AG04450 (cell line): Measurements from ENCODE around the gene CEND1.

- CAGE, long polyA plus RNA, result no peak
- RRBS, result no CpG with 5 or more reads among the region's 10 CpGs
Observed at GRCh38 chr11:737889-738408, 9.3 kb upstream of the TALDO1 start.

- CAGE, long polyA plus RNA, result no peak
- RRBS, result 4% methylated on average over 7 of the region's 29 CpGs
Observed at GRCh38 chr11:747945-748808, 913 bp downstream of the TALDO1 start.

- CAGE, long polyA plus RNA, result start-site peak on the minus strand at chr11:790065-790115, 210 and 198 reads in 2 replicates
- RRBS, result 10% methylated on average over 14 of the region's 49 CpGs
Observed at GRCh38 chr11:790005-790987, at the start of gene CEND1. CEND1 (minus strand) TSS chr11:790090.

DNA sequence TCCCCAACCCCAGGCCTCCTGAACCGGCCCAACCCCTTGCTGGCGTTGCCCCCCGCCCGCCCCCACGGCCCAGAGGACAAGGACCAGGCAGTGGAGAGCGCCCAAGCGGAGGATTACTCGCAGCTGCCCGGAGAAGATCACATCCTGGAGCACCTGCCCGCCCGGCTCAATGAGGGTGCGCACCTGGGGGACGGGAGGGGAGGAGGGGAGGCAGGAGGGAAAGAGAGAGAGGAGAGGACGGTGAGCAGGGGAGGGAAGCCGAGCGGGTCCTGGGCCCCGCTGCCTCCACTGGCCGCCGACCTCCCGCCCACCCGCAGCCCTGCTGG is 4.1 kb upstream of the CRACR2B start:
- CAGE, long polyA plus RNA, result no peak
- RRBS, result 84% methylated on average over 8 of the region's 21 CpGs

GRCh38 chr11:850506-851084 is 7.9 kb downstream of the TSPAN4 start:
- CAGE, long polyA plus RNA, result no peak
- RRBS, result 49% methylated on average over 10 of the region's 46 CpGs

GRCh38 chr11:919037-919707 is 6.5 kb upstream of the AP2A2 start:
- CAGE, long polyA plus RNA, result no peak
- RRBS, result no CpG with 5 or more reads among the region's 16 CpGs

DNA sequence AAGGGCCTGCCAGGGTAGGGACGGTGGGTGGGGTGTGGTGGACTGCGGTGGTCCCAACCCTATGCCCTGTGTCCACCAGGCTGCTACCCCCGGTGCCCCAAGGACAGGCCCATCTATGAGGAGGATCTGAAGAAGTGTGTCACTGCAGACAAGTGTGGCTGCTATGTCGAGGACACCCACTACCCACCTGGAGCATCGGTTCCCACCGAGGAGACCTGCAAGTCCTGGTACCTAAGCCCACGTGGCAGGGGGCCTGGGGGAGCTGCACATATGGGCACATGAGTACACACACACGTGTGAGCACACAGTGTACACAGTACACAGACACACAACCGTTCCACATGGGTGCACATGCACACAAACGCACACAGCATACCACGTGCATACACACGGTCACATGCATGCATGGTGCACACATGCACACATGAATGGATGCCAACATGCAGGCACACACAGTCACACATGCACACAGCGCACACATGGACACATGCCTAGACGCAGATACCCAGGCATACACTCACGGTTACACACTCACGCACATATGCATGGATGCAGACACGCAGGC is 54.2 kb upstream of the MUC6 start:
- CAGE, long polyA plus RNA, result no peak
- RRBS, result 100% methylated on average over 1 of the region's 17 CpGs

DNA sequence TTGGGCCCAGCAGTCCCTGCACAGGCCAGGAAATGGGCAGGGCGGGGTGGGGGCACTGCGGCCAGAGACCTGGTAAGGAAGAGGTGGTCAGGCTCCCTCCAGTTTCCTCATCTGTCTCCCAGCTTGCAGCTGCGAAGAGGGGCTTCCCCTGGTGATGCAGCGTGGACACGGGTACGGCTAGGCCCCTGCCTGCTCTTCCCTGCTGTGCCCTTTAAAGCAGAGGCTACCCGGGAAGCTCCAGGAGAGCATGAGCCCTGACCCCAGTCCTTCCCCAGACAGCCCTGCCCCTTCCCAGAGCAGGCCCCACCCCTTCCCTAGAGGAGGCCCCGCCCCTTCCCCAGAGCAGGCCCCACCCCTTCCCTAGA is 44.9 kb upstream of the MUC5AC start:
- CAGE, long polyA plus RNA, result no peak
- RRBS, result no CpG with 5 or more reads among the region's 8 CpGs

DNA sequence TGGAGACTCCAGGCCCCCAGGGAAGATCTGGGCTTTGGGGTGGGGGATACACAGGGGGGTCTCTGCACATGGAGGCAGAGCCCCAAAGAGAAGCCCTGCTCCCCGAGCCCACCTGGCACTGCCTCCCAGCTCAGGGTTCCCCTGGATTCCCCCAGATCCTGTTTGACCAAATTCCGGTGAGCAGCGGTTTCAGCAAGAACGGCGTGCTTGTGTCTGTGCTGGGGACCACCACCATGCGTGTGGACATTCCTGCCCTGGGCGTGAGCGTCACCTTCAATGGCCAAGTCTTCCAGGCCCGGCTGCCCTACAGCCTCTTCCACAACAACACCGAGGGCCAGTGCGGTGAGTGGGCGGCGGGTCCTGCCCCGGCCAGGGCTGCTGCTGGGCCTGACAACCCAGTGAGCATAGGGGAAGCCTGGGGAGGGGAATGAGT is 31.7 kb downstream of the MUC5B start:
- CAGE, long polyA plus RNA, result no peak
- RRBS, result 73% methylated on average over 10 of the region's 14 CpGs

DNA sequence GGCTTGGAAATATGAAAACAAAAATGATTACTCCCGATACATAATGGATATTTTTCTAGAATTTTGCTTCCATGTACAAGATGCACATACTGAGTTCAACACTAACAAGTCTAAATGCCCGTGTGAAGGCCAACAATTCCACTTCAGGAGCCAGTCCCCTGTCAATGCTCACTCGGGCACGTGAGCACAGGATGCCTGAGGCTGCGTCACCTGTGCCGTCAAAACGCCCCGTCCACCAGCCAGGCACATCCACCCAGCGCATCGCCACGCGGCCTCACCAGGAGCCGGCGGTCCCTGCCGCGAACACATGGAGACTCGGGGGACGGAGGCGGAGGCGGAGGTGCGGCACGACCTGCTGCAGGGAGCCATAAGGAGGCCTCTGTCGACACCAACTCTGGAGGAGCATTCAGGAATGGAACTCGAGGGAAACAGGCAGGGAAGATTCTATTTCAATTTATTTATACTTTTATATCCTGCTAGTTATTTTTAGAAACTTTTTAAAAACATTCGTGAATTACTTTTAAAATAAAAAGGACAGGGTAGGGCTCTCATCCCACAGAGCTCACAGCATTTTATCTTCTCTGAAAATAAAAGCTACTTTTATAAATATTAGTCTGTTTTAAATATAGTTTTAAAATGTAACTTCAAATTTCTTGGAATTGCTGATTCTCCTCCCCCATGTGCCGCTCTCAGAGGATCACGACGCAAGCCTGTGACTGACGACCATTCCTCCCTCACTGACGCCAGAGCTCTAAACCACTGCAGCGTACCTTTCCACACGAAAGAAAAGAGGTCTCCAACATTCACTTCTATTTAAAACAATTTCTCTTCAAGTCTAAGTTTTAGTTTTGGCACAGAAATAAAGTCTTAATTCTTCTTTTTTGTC is 9.6 kb downstream of the TOLLIP start:
- CAGE, long polyA plus RNA, result no peak
- RRBS, result no CpG with 5 or more reads among the region's 32 CpGs

GRCh38 chr11:1302313-1303164 is 6.9 kb downstream of the TOLLIP start:
- CAGE, long polyA plus RNA, result no peak
- RRBS, result 48% methylated on average over 3 of the region's 21 CpGs

DNA sequence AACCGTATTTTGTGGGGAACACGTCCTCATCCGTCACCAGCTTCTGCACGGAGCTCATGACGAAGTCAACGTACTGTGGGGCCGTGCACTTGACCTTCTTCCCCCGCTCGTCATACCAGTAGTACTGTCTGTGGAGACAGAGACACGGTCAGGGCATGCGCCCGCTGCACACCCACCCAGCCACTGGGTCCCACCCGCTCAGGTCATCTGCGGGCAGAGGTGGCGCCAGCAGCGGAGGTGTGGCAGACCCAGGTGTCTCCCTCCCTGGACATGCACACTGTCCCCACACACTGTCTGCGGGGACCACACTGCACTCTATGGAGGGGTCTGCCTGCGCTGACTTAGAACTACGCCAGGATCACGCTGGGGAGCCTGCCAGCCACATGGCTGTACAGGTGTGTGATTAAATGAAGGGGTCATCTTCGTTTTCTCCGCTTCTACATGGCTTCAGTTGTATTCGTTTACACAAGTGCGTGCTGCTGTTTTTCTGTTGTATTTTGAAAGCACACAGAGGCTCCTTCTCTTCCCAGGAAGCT is 15.2 kb downstream of the MOB2 start:
- CAGE, long polyA plus RNA, result no peak
- RRBS, result no CpG with 5 or more reads among the region's 24 CpGs

DNA sequence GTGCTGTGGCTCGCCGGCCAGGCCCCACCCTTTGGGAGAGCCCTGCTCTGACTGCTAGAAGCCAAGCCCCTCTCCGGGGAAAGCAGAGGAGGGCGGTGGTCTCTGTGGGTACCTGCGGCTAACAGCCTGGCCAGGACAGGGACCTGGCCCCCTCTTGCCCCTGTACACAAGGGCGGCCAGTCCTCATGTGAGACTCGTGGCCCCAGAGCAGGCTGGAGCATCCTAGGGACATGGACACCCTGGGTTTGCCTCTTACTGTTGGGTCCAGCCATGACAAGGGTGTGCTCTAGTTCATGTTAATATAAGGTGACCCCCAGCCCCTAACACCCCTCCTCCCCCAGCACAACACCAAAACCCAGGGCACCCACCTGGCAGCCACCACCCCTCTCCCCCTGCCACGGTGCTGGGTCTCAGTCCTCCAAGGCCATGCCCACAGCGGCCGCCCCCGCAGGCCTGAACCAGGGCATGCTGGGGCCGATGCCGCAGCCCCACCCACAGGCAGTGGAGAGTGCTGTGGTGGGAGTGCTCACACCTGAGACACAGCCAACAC is 14.7 kb downstream of the MOB2 start:
- CAGE, long polyA plus RNA, result no peak
- RRBS, result 50% methylated on average over 2 of the region's 13 CpGs

DNA sequence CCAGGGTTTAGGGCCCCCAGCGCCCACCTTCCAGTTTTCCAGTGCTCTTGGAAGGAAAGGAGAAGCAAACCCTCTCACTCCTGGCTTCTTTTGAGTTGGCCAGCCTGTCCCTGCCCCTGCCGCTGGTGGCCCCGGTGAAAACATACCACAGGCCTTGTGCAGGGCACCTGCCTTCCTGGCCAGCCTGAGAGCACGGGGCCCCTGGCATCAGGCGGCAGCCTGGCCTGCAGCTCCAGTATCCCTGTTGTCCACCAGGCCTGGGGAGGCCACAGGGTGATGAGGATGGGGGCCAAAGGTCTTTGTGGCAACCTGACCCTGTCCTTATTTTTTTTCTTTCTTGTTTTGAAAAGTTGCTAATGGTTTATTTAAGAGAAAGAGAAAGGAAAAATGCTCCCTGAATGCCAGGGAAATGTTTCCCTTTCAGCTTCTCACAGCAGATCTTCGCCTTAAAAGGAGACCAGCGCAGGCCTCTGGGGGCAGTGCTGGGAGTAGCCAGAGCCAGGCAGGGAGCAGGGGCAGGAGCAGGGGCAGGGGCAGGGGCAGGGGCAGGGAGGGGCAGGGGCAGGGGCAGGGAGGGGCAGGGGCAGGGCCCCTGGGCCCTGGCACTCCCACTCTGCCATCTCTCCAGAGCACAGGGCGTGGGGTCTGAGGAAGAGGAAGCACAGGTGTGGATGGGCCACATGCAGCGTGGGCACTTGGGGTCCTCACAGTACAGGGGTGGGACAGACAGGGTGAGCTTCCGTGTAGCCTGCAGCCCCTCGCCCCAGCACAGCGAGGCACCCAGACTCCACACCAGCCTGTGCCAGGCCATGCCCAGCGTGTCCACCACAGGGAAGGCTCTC is 5.2 kb downstream of the MOB2 start:
- CAGE, long polyA plus RNA, result no peak
- RRBS, result no CpG with 5 or more reads among the region's 13 CpGs

DNA sequence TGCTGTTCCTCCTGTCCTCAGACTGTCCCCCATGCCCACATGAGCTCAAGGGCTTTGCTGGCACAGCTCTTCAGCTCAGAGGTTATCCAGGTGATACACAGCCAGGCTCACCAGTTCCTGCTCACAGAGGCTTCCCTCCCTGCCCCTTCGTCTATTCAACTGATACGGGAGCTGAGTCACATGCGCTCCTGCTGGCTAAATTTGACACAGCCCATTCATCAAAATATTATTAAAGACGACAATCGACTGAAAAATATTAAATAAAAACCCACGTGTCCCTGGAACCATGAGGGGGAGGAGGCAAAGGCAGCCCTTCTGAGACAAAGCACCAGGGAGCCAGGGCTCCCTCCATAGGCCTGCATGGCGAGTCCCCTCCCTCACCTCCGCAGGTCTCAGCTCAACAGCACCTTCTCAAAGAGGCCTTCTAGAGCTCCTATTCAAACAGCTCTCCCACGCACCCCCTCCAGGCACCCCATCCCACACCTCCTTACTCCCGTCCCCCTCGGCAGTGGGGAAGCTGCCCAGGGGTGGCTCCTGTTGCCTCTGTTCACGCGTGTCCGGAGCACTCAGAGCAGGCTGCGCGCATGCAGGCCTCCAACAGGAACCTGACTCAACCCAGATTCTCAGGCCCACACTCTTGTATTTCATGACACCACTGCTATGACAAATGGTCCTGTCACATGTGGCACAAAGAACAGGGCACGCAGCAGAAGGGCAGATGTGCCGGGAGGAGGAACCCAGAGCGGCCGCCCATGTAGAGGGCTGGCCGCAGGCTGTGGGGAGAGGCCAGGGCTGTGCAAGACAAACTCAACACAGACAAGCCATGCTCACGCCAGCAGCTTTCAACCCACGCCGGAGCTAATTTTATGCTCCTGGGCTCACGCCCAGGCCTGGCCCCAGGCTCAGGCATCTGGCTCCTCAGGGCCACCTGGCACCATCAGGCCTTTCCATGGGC is 40.3 kb downstream of the DUSP8 start:
- CAGE, long polyA plus RNA, result no peak
- RRBS, result no CpG with 5 or more reads among the region's 25 CpGs

- CAGE, long polyA plus RNA, result no peak
- RRBS, result no CpG with 5 or more reads among the region's 9 CpGs
Observed at GRCh38 chr11:1535276-1535788, 36.7 kb downstream of the DUSP8 start.

DNA sequence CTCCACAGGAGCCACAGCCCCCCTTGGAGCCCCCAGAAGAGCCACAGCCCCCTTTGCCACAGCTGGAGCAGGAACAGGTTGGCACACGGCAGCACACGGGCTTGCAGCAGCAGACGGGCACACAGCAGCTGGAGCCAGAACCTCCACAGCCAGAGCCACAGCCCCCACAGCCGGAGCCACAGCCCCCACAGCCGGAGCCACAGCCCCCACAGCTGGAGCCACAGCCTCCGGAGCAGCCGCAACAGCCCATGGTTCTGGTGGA is 152 bp downstream of the KRTAP5-1 start:
- CAGE, long polyA plus RNA, result no peak
- RRBS, result 82% methylated on average over 1 of the region's 7 CpGs

DNA sequence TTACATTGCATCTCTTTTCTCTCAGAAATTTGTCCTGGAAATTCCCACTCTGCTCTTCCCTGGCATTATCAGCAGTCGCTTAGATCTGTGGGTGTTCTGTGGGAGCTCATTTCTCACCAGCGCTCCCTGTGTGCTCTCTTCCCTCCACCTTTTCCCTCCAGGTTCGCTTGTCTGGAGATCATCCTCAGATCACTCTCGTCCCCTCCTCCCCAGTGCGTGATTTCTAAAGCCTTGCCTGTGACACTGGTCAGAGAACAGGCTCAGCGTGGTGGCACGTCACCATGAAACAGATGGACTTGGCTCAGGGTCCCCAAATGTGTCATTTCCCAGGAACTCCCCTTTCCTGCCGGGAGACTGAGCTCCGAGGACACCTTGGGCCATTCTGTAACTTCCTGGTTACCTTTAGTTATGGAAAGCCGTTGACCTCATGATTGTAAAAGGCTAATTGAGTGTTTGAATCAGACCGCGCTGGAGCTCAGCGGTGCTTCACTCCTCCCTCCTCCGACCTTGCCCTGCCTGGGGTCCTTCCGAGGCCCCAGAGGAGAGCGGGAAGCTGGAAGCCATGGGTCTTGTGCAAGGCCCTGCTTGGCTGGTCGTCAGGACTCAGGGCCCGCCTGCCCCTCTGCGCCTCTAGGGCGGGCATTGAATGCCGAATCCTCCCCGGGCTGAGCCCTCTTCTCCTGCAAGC is 1.6 kb downstream of the KRTAP5-2 start:
- CAGE, long polyA plus RNA, result no peak
- RRBS, result no CpG with 5 or more reads among the region's 22 CpGs

DNA sequence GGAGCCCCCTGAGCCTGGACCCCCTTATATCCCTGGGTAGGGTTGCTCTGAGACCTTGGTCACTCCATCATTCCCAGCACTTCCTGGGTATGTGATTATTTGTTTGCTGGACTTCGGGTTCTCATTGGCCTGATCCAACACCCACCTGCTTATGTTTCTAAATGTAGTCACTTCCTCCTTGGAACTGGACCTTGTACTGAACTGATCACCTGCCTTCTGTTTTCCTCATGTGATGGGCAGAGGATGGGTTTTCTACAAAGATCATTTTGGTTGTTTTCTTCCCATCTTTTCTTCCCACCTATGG is 168 bp upstream of the KRTAP5-4 start:
- CAGE, long polyA plus RNA, result no peak
- RRBS, result no CpG with 5 or more reads among the region's 1 CpG

DNA sequence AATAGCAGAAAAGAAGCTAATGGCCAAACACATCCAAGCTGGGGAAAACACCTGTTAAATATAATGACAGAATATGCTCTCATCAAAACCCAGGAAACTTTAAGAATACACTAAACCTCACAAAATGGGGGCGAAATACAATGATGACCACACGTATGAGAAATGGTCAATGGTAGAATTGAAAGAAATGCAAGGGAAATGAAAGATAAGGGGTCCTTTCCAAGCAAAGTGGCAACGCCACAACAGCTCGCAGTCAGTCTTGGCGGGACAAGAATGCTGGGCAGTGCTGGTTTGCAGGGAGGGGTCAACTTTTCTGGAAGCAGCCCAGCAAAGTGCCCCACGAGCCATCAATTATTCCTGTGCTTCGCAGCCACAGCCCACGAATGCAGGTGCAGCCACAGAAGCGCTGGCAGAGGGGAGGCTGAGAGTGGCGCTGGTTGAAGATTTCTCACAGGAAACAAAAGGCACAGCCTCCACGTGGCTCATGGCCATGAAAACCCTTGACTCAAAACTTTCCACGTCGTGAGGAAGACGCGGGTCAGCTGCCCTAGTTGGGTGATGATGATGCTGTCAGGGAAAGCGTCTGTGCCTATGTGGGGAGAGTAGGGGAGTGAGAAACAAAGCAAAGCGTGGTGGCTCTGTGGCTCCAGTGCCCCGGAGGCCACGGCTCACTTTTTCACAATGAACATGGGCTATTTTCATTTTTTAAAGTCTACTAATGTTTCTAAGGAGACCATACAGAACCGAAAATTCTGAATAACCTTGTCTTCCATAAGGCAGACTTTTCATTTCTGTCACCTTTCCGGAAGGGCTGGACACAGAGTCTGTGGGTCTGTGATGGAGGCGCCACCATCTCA is 33.2 kb downstream of the KRTAP5-5 start:
- CAGE, long polyA plus RNA, result no peak
- RRBS, result no CpG with 5 or more reads among the region's 22 CpGs